ENCODE measurements around a stretch of chr3.

GRCh38 chr3:172078488-172079181 is 39.3 kb downstream of the FNDC3B start:
- RRBS, result no CpG with 5 or more reads among the region's 8 CpGs

GRCh38 chr3:172096869-172097455 is 57.6 kb downstream of the FNDC3B start:
- RRBS, result no CpG with 5 or more reads among the region's 3 CpGs

DNA sequence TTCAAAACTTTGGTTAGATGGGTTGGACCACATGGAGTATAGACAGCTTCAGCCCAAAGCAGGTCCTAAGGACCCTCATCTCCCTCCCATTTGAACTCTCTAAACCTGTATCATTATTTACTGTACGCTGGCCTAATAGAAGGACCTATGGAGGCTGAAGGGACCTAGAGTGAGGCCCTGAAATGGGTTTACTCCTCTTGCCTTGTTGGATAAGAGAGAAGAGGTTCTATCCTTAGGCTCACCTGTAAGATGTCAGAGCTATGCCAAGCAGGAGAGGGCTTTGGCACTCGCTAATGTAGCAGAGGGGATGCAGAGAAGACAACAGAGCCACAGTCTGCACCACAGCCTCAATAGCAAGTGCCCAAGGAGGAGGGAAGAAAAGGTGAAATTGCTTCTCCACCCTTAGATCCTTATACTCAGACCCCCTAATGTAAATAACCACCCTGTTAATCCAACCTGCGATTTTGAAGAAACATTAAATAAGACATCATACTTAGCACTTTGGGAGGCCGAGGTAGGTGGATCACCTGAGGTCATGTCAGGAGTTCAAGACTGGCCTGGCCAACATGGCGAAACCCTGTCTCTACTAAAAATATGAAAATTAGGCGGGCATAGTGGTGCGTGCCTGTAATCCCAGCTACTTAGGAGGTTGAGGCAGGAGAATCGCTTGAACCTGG is 71.1 kb downstream of the FNDC3B start:
- RRBS, result no CpG with 5 or more reads among the region's 8 CpGs

DNA sequence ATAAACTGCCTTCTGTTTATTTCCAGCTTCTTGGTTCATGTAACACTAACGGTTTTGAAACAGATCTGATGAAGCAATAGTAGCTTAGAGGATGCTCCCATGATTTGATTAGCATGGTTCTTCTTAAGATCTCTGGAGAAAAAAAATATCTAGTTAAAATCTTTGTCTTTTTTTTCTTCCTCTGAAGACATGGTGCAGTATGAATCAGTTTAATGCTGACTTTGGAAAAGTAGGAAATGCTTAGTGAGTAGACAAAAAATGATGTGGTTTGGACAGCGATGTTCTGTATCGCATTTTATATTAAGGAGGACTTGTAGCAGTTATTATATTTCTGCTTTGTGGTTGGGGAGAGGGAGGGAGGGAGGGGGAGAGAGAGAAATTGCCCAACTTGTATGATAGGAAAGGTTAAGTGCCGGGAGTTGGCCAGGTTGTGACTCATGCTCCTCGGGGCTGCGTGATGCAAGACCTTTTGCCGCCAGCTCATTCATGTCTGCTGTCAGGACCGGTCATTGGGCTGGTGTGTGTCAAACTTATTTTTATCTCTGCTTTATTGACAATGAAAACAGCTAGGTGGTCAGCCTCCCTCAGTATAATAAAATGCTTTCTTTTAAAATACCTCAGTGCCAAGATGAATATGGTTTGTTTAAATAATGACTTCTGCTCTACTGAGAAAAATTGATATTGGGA is 90.4 kb downstream of the FNDC3B start:
- RRBS, result 3% methylated on average over 4 of the region's 8 CpGs

GRCh38 chr3:172148342-172148762 is 109.0 kb downstream of the FNDC3B start:
- RRBS, result no CpG with 5 or more reads among the region's 4 CpGs

- RRBS, result no CpG with 5 or more reads among the region's 2 CpGs
Observed at GRCh38 chr3:172210900-172211496, 171.6 kb downstream of the FNDC3B start.

DNA sequence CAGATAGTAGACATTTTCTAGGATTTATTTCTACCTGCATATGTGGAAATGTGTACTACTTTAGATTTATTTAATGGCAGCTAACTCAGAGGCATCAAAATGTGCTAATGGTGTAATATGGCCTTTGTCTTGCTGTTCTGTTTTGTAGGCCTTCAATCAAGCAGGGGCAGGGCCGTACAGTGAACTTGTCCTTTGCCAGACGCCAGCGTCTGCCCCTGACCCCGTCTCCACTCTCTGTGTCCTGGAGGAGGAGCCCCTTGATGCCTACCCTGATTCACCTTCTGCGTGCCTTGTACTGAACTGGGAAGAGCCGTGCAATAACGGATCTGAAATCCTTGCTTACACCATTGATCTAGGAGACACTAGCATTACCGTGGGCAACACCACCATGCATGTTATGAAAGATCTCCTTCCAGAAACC is 95.6 kb downstream of the GHSR start:
- RRBS, result no CpG with 5 or more reads among the region's 8 CpGs

DNA sequence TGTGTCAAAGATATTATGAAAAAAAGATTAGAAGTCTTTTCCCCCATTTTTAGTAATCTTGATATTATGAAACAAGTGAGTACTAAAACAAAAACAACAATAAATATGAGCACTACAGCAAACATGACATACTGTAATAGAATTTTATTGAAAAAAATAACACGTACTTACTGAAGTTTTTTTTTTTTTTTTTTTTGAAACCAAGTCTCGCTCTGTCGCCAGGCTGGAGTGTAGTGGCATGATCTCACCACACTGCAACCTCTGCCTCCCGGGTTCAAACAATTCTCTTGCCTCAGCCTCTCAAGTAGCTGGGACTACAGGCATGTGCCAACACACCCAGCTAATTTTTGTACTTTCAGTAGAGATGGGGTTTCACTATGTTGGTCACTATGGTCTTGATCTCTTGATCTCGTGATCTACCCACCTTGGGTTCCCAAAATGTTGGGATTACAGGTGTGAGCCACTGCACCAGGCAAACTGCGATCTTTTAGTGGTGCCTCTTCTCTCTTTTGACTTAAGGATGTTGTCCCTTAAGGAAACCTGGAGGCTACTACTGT is 17.6 kb downstream of the TNFSF10 start:
- RRBS, result no CpG with 5 or more reads among the region's 6 CpGs

GRCh38 chr3:172595973-172596437 is 72.8 kb upstream of the TNFSF10 start:
- RRBS, result no CpG with 5 or more reads among the region's 7 CpGs

- RRBS, result no CpG with 5 or more reads among the region's 3 CpGs
Observed at GRCh38 chr3:172600969-172601596, 77.9 kb upstream of the TNFSF10 start.

GRCh38 chr3:172796103-172796794 is 45.7 kb downstream of the ECT2 start:
- RRBS, result no CpG with 5 or more reads among the region's 9 CpGs

- RRBS, result no CpG with 5 or more reads among the region's 20 CpGs
Observed at GRCh38 chr3:176361917-176362400, 835.3 kb downstream of the TBL1XR1 start.

DNA sequence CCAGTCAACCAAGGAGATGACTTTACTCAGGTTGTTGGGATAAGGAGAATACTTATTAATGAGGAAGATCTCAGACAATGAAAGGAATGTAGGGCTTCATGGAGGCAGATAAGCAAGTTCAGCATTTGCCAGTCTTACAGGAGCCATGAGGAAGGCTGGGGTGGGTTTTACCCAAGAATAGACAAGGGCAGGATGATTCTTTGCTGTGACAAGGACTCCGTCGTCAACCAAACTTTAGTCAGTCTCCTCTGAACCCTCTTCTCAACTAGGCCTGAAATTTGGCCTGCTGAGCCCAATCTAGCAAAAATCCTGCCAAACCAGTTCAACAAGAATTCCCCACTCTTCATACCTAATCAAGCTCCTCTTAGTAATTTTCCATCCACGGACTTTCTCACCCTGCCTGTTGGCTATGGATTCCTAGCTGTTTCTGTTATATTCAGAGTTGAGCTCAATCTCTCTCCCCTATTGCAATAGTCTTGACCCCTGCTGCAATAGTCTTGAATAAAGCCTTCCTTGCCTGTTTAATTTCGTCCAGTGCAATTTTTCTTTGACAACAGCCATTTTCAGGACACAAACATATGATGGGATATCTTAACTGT is 280.5 kb downstream of the TBL1XR1 start:
- RRBS, result no CpG with 5 or more reads among the region's 4 CpGs

GRCh38 chr3:177145347-177146150 is 51.7 kb downstream of the TBL1XR1 start:
- RRBS, result no CpG with 5 or more reads among the region's 1 CpG

DNA sequence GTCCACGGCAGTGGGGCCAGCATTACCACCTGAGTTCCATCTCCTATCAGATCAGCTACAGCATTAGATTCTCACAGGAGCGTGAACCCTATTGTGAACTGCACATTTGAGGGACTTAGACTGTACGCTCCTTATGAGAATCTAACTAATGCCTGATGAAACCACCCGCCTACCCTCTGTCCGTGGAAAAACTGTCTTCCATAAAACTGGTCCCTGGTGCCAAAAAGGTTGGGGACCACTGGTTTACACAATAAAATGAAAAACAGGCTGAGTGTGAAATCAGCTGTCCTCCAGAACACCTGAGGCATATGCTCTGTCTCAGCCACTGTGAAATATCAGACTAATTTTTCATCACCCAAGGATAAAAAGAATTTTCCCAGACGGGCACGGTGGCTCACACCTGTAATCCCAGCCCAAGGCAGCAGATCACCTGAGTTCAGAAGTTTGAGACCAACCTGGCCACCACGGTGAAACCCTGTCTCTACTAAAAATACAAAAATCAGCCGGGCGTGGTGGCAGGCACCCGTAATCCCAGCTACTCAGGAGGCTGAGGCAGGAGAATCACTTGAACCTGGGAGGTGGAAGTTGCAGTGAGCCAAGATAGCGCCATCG is 45.8 kb downstream of the TBL1XR1 start:
- RRBS, result no CpG with 5 or more reads among the region's 13 CpGs

DNA sequence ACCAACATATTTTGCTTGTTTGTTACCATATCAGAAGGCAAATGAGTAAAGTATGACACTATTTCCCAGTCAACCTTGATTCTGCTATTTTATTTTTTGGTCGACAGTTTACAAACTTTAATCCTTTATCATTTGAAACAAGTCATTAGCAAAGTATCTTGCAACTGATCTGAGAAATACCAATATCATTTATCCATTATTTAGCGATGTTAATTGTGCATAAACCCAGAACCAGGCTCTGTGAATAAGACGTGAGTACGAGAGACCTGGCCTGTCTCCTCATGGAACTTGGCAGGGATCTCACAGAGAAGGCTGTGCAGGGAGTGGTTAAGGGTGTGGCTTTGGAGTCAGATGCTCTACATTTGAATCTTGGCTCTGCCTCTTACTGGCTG is 39.8 kb upstream of the TBL1XR1 start:
- RRBS, result no CpG with 5 or more reads among the region's 4 CpGs

DNA sequence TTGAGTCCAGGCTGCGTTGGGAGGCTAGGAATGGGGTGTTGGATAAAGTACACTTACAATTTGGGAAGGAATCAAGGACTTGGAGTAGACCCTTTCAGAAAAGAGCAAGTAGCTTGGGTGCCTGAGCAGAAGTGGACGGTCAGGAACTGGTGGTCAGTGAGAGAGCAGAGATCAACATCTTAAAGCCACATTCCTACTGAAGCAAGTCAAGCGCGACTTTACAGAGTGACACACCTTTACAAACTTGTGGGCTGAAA is 82.1 kb upstream of the TBL1XR1 start:
- RRBS, result no CpG with 5 or more reads among the region's 4 CpGs

DNA sequence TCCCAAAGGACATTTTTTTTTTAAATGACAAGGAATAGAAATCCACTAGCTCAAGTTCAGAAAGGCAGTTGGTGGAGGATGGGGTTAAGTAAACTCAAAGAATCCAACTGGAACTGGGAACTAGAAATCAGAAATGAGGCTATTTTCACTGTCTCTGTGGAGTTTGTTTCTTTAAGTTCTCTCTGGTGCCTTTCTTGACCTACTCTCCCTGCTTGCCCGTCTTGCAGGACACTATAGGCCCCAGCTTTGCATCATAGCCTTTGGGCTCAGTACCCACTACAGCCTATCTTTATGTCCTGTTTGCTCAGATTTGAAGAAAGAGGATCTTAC is 231.7 kb upstream of the TBL1XR1 start:
- RRBS, result no CpG with 5 or more reads among the region's 1 CpG

GRCh38 chr3:177451642-177452308 is 254.5 kb upstream of the TBL1XR1 start:
- RRBS, result no CpG with 5 or more reads among the region's 7 CpGs

DNA sequence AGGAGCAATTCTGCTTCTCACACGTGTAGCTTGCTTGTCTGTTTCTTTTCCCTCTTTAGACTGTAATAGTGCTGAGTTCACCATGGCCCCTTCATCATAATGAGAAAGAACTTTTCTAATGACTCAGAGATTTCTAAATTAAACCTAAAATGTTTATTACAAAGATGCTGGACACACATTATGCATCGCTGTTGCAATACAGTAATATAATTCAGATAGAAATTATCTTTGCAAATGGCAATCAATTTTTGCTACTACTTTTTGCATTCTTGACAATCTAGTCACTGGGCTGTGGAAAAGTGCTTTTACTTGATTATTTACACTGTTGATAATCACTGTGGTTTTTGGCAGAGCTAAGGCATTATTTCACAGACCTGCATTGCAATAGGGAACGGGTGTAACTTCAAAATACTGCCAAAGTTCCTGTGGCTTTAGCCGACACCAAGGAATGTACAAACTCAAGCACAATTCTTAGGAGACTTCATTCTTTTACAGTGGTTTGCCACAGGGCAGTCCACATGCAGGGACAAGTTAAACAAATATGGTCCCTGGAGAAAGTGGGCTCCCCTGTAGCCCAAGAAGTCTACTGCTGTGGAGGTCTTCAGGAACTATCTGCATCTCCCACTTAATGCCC is 281.1 kb upstream of the TBL1XR1 start:
- RRBS, result no CpG with 5 or more reads among the region's 4 CpGs

All from foreskin fibroblast (primary cell).